Measurements from ENCODE around the genes CFAP97 and C4orf47.

DNA sequence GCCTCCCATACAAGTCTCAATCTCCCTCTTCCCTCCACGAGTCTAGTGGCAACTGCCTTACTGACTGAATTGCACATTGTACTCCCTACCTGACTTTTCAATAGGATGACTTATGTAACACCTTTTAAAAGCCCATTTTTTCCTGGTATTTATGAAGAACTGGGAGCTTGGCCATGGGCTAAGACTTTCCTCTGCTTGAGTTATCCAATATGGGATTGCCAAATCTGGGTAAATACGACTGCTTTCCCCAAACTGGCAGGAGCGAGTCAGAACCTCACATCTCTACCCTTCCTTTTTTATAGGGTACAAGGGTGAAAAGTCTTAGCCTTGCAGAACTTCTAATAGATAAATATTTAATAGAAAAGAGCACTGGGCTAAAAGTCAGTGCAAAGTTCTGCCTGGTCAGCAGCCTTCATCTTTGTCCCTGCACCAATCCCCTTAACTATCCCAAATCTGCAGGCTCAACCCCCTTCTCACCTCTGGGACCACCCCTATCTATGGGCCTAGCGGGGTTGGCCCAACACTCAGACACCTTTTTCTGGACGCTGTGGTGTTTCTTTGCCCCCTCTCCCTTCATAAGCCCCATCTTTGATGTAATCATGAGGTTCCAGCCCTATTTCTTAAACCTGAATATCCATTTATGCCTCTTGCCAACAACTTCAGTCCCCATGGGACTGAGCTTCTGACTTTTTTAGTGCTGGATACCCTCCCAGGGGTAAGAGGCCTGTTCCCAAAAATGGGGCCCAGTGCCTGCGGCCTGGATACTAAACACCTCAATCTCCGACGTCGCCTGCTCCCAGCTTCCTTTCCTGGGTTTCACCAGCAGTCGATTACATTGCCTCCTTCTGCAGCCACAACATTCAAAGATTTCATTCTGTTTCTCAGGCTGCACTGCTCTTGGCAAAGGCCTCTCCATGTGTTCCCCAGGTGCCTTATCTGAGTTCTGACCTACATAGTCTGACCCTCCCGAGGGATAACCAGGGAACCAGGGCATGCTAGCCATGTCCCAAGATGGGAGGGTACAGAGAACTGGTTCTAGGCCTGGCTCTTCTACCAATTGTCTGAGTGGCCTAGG is 61.8 kb upstream of the ACSL1 start:
- PRO-cap: no peak

DNA sequence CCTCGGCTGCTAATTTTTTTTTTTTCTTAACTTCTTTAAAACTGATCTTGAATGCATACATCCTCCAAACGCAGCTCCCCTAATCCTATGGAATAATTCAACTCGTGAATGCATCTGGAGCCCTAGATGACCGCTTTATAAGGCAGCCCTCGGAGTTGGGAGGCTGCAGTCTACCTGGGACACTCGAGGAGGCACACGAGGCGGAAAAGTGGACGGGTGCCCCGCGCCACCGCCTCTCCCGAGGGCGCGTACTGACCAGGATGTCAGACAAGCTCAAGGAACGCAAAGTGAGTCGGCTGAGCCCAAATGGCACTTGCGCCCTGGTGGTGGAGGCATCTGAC is 349 bp downstream of the HELT start:
- PRO-cap: bidirectional peak, plus-strand start at position 166 of the sequence, minus-strand start outside the sequence

DNA sequence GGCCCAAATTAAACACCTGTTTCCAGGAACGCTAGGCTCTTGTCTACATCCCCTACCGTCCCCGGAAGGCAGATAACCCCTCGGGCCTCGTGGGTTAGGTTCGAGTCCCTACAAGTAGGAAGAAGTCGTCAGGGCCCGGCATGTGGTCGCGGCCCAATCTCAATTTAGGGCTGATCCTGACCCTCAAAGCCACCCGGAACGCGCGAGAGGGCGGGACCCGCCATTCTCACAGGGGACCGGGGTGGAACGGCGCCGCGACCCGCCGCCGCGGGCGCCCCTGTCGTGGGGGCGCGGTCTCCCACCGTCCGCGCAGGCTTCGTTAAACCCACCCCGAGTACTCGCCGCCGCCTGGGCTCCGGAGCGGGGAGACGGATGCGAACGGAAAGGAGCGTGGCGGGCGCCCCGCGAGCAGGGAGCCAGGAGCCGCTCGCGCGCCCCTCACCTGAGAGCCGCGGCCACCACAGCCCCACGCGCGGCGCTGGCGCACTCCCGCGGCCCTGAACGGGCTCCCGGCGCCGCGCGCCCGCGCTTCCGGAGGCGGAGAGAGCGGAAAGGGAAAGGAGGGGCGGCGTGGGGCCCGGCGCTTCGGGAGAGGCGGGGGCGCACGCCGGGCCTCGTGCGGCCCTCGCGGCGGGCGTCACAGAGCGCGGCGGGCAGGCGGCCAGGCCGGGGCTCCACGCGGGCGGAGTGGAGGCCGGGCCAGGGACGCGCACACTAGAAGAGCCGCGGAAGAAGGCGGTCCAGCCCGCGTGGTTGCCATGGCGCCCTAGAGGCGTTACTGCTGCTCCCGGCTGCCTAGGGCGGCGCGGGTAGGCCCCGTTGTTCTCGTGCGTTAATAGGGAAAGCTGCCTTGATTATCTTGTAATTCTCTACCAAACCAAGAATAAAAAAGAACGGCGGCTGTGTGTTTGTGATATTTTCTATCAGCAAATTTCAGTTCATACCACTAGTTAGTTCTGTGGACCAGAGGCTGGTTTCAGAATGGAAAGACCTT is at the start of gene CFAP97:
Gene CFAP97, minus strand, starts transcription at position 545 of the 994 bp plus-strand sequence.
- PRO-cap: bidirectional peak, plus-strand start at position 223 of the sequence, minus-strand start at position 222 of the sequence; bidirectional peak, plus-strand start at position 640 of the sequence, minus-strand start at position 689 of the sequence

GRCh38 chr4:185209971-185211030 is 903 bp downstream of the SNX25 start:
- PRO-cap: bidirectional peak, plus-strand start at chr4:185210354, minus-strand start at chr4:185210169; unidirectional peak, minus-strand start at chr4:185210650; unidirectional peak, minus-strand start at chr4:185210824

DNA sequence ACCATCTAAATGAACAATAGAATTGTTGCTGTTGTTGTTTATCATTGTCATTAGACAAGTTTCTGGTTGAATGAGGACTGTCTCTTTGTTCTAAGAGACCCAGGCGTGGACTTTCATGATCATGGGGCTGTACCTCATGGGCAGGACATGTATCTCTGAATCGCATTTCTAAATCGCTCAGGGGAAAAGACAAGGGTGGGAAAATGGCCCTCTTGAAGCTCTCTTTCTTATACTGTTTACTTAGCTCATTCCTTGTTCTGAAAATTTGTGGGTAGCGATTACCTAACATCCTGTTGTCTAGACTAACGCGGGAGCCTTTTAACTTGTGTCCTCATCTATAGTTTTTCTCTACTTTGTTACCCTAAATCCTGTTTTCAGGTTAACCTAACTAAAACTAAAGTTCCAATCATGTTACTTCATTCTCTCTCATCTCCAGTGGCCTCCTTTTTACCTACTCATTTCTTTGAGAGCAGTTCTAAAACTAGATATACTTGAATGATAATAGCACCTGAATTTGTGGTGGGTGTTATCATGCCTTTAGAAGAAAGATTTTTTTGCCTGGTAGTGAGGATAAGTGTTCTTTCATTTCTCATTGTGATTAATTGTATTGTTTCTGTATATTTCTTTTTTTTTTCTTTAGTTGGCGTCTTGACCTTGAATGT is 45.0 kb downstream of the SNX25 start:
- PRO-cap: no peak

- PRO-cap: no peak
Measured at GRCh38 chr4:185286999-185288318, 78.1 kb downstream of the SNX25 start.

GRCh38 chr4:185328297-185329082 is 67.2 kb downstream of the LRP2BP start:
- PRO-cap: no peak

DNA sequence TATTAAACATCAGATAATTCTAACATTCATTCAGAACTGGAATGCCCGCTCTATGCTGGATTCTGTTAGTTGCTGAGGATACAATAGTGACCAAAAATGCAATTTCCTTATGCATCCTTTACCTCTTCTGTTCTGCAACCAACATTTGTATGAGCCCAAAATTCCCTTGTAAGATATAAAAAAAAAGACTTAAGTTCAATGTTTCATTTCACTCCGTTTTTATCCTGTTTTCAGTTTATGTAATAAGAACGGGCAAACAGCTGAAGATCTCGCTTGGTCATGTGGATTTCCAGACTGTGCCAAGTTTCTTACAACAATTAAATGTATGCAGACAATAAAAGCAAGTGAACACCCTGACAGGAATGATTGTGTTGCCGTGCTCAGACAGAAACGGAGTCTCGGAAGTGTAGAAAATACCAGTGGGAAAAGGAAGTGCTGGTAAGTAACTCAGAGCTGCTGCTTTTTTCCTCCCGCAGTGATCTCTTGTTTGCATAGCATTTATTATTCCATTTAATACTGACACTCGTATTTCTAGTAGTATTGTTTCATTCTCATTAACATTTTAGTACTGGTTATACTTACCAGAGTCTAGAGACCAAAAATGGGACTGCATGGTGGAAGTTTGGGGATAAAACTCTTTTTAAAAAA is 2.8 kb downstream of the ANKRD37 start:
- PRO-cap: no peak

DNA sequence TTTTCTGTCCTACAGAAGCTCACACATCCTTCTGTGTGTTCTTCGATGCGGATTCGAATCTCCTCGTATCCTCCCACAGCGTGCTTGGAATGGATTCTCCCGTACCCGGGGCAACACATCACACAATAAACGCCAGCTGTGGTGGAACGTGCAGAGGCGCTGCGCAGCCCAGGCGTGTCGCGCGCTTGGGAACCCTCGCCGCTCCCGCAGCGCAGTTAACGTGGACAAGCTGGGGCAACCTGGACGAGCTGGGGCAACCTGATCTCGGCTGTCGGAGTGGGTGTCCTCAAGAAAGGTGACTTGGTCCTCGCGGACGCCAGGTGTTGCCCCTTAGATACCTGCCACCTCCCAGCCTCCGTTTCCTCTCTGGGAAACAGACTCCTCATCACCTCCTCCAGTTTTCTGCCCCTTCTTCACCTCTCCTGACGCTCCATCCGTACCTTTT is at the start of gene C4orf47:
Gene C4orf47, plus strand, starts transcription at position 153 of the 445 bp plus-strand sequence.
- PRO-cap: bidirectional peak, plus-strand start at position 153 of the sequence, minus-strand start at position 140 of the sequence

GRCh38 chr4:185479743-185480169 is 8.2 kb upstream of the CCDC110 start:
- PRO-cap: no peak

GRCh38 chr4:185504349-185505326 is 30.7 kb downstream of the PDLIM3 start:
- PRO-cap: no peak

DNA sequence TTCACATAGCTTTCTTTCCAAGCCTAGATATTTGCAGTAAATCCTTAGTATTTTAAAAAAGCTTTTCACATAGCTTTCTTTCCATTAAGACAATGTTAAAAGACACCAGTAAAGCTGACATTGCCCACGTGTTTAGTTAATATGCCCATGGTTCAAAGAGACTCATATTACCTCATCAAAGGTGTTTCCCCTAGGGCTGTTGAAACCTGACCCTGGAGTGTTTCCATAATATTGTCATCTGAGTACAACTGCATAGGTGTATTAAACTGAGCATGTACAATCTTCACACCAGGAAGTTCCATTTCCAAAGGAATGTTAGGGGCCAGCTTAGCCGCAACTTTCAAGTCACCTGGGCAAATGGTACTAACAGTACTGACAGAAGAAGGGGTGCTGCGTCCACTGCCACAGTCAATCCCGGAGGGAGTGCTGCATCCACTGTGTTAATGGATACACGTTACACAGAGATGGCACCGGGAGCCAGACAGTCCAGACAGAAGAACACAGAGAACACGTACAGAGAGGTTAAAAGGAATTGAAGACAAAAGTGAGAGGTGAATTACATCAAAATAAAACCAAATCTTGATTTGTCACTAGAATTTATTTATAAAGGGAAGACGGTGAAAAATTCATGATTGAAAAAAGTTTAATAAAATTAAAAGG is 27.0 kb downstream of the PDLIM3 start:
- PRO-cap: no peak

- PRO-cap: no peak
Measured at GRCh38 chr4:185657210-185657837, 122.0 kb upstream of the PDLIM3 start.

DNA sequence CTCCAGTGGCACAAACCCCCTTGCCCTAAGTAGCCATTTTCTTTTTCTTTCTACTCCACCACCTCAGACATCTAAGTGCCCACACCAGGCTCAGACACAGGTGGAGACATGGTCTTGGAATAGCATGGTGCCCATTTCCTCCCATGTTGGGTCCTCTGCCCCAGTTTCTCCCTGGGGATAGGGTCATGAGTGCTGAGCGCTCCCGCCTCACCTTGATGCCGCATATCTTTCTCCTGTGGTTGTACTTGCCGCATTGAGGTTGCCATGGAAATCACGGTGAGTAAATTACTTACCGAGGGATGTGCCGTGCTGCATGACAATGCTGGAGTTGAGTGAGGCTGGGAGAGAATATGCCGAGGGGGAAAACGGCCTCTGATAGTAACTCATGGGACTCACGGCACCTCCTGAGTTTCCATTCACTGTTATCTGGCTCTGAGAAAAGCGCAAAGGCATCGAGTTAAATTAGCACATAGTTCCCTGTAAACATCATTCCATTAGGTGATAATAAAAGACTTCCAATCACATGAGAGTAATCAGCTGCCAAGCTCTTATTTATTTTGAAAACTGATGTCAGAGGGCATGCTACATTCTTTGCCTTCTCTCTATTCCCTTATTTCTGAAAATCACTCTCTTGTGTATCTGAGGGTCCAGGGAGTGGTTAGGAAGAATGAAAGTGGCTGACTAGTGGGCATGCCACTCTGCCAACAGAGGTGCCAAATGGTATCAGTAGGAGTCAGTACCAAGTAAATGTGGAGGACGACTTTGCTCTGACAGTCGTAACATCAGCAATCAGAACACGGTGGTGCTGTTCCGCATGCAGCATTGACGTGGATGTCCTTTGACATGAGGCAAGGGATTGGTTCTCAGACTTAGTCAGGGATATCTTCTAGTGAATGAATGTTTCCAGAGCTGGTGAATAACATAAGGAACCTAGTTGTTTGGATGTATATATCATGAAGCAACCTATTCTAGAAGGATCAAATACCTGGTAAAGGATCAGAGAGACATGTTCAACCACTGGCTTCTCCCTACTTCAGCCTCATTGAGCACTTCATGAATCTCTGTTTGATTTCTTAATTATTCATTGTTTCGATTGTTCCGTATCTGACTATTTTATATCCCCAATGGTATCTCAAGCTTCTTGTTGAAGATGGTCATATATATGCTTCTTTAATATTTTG is 126.9 kb upstream of the PDLIM3 start:
- PRO-cap: no peak

DNA sequence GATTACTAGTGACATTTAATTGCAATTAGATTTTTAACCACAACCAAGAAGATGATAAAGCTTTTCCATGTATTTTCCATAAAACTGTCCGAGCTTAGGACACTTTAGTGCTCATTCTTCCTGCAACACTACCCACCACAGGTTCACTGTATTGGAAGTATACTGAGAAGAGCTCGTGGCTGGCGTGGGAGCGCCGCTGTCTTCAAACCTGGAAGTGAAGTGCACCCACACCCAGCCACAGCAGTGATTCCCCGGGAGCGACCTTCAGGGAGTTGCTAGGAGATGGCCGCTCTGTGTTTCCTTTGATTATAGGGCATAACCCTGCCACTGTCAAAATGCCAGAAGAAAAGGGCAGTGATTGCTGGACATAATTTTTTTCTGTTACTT is 95.0 kb downstream of the SORBS2 start:
- PRO-cap: no peak

DNA sequence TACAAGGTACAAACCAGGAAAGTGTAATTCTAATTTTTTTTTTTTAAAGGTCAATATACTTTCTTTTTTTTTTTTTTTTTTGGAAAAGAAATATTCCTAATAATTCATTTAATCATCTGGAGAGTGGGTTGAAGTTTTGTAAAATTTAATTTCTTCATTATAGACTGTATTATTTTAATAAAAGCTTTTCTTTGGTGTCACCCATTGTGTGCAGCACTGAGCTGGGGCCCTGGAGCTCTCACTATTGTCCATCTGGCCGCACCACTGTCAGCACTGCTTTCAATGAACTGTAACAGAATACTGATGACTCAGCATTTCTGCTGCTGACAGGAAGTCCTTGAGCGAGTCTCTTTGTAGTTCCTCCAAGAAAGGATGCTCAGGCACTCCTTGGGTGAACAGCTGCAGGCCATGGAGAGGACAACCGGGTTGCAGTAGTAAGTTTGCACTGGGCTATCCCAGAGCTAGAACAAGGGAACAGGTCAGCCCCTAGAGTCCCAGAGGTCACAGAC is 81.7 kb downstream of the SORBS2 start:
- PRO-cap: no peak

DNA sequence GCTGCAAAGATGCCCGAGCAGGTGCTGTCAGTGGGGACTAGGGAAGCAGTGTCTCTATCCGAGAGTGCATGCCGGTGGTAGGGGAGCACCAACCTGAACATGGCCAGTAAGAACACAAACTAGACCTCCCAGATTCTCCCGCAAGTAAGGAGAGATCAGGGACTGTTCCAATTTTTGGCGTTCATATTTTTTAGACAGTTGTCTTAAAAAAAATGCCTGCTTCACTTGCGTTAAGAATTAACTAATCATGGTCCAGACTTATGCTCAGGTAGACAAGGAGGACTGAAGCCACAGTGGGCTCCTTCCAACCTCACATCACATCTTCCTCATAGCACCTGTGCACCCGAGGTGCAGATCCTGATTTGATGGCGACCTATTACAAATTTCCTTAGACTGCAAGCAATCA is 66.8 kb downstream of the SORBS2 start:
- PRO-cap: no peak

- PRO-cap: no peak
Measured at GRCh38 chr4:185795293-185795691, 16.7 kb downstream of the SORBS2 start.

GRCh38 chr4:185796912-185797550 is 15.0 kb downstream of the SORBS2 start:
- PRO-cap: no peak

GRCh38 chr4:185925882-185926468 is 114.0 kb upstream of the SORBS2 start:
- PRO-cap: no peak